Neuron (in vitro differentiated cells): ENCODE data around the gene NEDD4.

DNA sequence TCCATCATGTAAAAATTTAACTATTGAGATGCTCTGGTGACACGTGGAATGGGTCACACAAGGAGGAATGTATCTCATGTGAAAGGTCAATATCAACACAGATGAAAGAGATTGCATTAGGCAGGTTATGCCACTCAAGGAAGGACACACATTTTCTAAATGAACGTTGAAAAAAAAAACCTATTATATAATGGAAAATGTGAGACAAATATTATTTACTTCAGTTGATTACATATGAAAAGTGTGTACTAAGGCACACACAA lies 304.2 kb downstream of the WDR72 start:
- PRO-cap: no peak

DNA sequence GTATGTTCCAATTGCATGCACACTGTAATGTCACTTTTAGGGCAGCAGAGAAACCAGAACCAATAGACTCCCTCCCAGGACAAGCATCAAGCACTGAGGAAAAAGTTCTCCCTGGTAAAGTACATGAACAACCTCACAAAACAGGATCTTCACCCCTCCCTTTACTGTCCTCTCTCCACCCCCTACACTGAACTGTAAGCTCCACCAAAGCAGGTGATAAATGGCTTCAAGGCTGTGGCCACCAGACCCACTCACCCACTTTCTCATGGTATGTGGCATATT lies 70.5 kb downstream of the RSL24D1 start:
- PRO-cap: no peak

DNA sequence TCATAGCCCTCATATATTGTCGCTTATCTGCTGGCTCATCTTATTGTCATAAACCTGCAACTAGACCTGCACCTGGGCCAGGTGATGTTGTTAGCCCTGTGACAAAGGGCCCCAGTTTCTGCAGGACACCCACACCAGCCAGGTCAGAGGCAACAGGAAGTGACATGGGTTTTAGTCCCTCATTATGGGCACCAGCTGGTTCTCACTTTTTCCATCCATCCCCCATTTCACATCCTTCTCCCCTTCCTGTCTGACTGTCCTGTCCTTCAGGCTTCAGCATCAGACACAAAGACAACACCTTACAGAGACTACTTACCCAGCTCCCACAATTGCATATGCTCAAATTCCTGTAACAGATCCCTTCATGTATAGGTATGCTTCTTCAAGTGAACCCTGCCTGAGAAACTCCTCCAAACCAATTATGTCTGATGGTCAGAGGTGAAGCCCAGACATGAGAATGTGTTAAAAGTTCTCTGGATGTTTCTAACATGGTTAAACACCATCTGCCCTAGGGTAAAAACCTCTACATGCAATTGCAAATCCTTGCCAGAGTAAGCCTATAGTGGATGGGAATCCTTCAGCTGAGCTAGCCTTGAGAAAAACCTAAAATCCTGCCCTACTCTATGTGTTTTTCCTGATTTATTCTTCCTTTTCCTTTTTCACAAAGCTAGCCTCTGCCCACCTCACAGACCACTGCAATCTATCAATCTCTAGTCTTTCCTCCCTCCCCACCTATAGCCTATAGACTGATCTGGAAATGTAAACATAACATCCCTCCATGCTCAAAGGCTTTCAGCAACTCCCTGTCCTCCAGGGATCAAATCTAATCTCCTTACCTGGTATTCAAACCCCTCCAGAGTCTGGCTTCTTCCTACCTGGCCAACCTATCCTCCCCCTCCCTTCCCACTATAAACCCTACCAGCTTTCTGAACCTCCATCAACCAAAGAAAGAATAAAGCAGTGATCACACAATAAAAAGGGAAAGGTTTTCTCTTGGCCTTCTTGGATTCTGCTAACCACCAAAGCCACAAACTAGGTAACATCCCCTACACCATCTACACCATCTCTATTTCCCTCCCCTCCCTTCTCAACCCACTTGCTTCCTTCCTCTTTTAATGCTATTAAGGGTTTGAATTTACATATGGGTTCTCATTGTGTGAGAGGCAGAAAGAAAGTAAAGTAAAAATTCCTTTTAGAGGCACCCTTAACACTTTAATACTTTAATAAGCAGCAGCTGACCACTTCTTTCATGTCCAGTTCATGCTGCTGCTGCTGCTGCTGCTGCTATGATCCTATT lies 25.4 kb upstream of the RSL24D1 start:
- PRO-cap: no peak

GRCh38 chr15:55290067-55291051 lies 746 bp upstream of the RAB27A start:
- PRO-cap: bidirectional peak, plus-strand start at chr15:55290203, minus-strand start at chr15:55290268

DNA sequence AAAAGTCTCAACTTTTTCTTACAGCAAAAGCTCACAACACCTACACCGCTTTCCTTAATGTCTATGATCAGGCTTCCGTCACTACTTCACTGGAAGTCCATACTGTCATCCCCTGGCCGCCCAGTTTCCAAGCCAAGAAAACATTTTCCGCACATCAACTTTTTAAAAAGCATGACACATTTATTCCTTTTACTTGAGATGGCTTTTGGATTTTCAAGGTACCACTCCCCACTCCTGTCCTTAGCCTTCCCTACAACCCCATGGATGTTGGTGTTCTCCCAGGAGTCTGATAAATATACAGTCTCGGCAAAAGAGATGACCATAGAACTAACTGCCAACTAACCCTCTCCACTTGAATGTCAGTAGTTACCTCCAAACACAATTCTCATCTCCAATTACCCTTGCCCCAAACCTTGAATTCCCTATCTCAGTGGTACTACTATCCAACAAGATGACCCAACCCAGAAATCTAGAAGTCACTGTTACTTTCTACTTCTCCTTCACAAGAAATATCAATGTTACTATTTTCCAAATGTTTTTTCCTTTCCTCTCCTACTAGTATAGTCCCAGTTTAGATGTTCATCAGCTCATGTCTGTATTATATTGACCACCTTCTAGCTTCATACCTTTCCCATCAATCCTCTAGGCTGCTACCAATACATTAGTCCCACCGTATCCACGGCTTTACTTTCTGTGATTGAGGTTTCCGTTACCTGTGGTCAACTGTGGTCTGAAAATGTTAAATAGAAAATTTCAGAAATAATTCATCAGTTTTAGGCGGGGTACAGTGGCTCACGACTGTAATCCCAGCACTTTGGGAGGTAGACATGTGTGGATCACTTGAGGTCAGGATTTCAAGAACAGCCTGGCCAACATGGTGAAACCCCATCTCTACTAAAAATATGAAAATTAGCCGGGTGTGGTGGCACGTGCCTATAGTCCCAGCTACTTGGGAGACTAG lies 38.0 kb downstream of the PIGB start:
- PRO-cap: no peak

DNA sequence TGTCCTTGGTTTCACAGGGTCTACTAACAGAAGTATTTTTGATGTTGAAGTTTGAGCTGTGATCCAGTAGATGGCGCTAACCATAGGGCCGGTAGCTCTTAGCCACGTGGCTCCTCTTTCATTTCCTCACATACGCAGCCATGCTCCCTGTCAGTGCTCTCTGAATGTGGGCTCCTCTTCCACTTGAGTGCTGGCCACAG lies 18.4 kb upstream of the DNAAF4 start:
- PRO-cap: unidirectional peak, plus-strand start at position 129 of the sequence

- PRO-cap: bidirectional peak, plus-strand start at chr15:55588835, minus-strand start at chr15:55588795; unidirectional peak, minus-strand start at chr15:55588917
Observed at GRCh38 chr15:55588706-55589379, 698 bp upstream of the PYGO1 start.

DNA sequence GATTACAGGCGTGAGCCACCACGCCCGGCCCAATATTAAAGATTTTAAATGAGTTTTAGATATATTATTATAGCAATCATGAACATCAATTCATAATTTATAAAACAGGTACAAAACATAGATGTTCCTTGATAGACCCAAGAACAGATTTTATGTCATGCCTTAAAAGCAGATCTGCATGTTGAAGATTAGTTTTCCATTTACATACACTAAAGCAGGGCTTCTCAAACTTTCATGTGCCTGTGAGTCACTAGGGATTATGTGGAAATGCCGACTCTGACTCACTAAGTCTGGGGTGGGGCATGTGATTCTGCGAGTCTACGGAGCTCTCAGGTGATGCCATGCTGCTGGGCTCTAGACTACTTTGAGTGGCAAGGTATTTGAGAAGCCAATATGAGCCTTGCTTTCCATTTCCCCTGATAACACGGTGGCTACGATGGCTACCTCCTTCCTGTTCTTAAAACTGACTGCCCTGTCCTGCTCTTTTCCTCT lies 39.5 kb upstream of the PYGO1 start:
- PRO-cap: no peak

DNA sequence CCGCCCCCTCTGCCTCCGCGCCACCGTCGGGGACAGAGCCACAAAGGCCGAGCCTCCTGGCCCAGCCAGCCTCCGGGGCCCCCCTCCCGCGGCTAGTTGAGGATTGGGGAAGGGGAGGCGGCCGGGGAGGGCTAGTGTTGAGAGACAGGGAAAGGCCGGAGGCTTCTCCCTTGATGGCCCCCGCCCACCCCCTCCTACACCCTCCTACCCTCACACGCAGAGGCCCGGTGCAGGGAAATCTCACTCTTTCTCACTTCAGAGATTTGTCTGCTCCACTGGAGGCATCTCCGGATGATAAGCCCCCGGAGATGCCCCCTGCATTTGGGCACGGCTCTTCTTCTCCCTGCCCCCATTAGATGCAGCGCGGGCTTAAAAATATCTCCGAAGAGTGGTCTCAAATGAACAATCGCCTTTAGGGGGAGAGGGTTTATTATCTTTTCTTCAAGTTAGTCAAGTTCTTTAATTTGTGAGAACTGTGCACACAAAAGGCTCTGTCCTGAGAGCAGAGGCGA lies 495 bp upstream of the PRTG start:
- PRO-cap: no peak

DNA sequence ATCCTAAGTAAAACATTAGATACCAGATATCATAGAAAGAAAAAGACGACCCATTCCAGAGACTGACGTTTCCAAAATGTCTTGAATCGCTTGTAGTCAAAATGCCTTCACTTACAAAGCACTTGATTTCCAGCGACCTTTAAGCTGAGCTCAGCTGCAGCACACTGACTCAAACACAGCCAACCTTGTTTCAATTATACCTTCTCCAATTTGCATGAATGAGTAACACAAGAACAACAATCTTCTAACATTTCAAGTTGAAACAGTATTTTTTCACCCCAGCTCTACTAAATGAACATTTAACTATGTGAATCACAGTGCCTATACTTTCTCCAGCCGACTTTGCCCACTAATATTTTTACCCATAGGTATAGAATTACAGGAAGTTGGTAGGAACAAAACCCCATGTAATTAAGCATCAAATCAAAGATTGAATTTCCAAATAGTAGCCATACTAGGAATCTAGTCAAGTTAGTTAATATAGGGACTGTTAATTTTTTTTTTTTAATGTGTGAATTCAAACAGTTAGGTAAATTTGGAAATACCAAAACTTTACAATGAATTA lies 76.4 kb downstream of the NEDD4 start:
- PRO-cap: no peak

DNA sequence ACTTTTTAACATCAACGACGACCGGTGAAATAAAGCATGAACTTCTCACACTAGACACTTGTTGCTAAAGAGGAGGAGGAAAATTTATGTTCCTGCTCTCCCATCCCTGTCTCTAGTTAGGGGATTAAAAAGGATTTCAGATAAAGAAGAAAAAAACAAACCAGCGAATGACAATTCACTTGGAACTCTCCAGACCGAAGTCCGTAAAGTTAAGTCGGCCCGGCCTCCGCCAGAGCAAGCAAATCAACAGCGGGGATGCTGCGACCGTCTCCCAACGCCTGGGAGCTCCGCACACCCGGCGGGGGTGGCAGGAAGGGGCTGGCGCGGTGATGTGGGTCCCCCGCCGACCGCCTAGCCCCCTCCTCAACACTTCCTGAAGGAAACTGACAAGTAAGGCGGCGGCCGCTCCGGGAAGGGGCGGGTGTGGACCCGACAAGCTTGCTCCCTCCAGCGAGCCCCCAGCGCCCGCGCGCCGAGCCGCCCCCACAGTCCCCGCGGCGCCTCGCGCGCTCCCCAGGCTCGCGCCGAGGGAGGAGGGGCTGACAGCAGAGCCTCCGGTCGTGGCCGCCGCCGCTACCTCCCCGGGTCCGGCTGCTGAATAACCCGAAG lies 440 bp downstream of the NEDD4 start:
- PRO-cap: unidirectional peak, plus-strand start at position 545 of the sequence

DNA sequence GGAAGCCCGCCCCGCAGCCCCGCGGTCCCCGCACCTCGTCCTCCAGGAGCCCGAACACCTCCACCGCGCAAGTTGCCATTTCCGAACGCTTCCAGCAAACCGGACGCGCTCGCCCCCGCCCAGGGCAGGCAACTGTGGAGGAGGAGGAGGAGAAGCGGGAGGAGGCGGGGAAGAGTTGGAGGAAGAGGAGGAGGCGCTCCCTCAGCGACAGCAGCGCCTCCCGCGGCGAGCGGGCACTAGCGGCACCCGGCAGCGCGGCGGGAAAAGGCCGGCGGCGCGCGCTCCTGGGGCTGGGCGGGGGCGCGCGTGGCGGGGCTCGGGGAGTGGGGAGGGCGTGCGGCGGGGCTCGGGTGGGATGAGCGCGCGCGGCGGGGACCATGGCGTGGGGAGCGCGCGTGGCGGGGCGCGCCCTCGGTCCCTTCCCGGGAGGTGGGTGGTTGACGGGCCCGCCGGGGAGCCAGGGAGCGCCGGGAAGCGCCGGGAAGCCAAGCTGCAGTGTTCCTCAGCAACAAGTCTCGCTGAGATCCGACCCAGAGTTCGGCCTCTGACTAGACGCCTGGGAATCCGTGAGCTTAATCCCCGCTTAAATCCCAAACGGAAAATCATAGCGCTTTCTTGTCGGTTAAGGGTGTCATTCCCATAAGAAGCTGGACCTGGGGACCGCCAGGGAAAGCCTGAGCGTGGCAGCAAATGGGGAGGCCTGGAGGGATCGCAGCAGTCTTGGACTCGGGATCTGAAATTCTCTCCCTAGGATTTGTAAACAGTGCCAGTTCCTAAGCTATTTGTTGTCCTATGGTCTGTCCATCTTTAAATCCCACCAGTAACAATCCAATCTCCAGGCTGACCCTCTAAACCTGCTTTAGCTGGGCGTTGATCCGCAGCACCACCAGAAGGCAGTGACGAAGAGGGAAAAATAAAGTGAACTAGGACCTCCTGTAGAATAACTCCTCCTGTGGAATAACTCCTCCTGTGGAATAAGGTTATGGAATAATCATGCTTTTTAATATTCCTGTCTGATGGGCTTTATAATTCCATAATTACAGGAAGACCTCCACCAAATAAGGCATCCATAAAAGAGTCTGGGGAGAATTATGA lies at the start of gene NEDD4:
Gene NEDD4 (minus strand): TSS at position 136 of the 1,095 bp plus-strand sequence.
- PRO-cap: bidirectional peak, plus-strand start at position 236 of the sequence, minus-strand start at position 136 of the sequence

DNA sequence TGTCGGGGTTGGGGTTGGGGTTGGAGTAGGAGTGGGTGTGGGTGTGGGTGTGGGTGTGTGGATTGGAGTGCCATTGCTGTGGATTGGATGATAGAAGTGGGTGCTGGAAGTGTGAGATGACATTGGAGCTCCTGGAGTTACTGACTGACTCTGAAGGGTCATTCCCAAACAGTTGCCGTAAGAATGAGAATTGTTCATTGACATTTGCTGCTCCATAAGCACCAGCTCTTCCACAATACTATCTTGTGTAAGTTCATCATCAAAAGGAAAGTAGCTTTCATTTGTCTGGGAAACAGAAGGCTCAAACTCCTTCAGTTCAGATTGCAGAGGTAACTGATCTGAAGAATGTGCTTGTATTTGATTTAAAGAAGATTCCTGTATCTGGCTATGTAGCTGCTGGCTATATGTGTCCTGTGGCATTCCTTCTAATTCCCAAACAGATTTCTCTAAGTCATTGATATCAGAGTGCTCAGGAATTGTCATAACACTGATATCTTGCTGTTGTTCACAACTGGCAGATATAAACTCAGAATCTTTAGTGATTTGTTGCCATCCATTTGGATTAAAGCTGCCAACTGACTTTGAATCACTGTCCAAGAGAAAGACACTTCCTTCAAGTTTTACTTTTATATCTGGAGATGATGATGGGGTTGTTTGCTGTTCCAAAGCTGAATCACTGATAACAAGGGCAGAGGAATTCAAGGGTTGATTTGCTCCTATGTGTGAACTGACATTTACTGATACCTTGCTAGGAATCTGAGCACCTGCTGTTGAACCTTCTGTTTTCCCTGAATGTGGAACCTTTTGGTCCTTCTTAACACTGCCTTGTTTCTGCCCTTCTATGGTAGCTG lies 101.6 kb upstream of the NEDD4 start:
- PRO-cap: no peak

DNA sequence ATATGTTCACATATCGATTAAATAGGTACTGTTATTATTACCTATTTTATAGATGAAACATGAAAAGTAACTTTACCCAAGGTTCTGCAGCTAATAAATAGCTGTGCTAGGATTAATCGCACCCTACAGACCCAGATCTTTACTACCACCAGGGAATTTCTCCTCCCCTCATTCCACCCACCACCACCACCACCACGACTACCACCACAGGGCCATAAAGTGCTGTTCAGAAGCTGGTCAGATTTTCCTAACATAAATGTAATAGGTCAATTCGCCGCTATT lies 593 bp downstream of the MNS1 start:
- PRO-cap: no peak

- PRO-cap: no peak
Observed at GRCh38 chr15:56772773-56773372, 39.6 kb upstream of the ZNF280D start.

DNA sequence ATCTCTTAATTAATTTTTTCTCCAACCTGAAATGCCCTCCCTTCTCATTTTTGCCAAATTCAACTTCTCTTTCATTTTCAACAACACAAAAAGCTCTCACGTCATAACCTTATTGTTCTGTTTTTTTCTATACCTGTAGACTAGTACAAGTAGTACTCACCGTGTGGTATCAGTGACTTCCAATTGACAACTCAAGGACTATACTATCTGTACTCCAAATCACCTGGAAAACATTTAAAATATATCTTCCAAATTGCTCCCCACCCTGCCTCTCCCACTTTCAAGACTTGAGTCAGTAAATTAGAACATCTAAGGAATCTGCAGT lies 72.9 kb upstream of the ZNF280D start:
- PRO-cap: no peak

- PRO-cap: no peak
Observed at GRCh38 chr15:56815205-56815531, 81.9 kb upstream of the ZNF280D start.

- PRO-cap: no peak
Observed at GRCh38 chr15:56927474-56928232, 9.2 kb downstream of the TCF12 start.

DNA sequence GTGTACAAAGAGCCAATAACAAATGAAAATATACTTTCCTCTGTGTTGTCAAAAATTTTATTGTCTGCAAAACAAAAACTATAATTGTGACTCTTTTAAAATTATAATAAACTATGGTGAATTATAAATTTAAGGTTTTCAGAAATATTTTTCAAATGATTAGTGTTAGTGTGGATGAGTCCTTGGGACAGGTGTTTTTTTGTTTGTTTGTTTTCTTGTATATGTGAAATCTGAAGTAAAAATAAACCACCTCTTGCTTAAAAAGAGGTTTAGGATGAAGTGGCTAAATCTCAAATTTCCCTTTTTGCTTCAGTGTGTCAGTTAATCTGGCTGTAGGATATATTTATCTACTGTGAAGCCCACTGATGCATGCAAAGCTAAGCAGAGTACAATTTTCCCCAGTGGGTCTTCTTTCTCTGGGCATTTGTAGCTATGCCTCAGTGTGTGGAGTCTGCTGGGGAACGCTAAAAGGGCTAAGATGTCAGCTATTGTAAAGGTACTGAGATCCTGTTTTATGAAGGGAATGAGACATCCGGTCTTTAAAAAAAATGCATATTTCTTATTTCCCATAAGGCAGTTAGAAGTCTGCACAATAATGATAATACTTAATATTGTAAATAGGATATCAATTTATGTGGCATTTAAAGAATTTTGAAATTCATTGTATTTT lies 190.5 kb downstream of the TCF12 start:
- PRO-cap: no peak

DNA sequence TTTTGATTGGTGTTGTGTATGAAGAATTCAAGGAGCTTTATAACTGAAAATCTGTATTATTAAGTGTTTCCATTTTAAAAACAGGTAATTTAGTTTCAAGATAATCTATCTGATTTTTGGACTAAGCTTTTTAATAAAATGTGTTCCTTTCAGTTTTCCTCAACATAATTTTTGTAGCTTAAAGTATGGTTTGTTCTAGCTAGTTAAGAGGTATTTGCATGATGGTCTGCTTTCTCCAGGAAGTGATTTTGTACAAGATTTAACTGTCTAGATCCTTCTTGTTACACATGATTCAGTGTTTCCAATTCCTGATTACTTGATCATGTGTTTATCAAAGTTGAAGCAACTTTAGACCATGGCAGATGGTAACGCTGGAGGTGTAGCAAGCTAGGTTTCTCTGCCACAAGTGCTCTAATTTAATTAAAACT lies 157.6 kb upstream of the CGNL1 start:
- PRO-cap: no peak